ENCODE results near the genes TECR, ADGRE2 and OR7A10.

- PRO-cap: unidirectional peak, minus-strand start at chr19:14370380
These were observed 10.9 kb upstream of the ADGRE5 start for GRCh38 chr19:14370143-14370852.

- PRO-cap: no peak
These were observed 10.2 kb upstream of the ADGRE5 start for GRCh38 chr19:14370853-14371622.

DNA sequence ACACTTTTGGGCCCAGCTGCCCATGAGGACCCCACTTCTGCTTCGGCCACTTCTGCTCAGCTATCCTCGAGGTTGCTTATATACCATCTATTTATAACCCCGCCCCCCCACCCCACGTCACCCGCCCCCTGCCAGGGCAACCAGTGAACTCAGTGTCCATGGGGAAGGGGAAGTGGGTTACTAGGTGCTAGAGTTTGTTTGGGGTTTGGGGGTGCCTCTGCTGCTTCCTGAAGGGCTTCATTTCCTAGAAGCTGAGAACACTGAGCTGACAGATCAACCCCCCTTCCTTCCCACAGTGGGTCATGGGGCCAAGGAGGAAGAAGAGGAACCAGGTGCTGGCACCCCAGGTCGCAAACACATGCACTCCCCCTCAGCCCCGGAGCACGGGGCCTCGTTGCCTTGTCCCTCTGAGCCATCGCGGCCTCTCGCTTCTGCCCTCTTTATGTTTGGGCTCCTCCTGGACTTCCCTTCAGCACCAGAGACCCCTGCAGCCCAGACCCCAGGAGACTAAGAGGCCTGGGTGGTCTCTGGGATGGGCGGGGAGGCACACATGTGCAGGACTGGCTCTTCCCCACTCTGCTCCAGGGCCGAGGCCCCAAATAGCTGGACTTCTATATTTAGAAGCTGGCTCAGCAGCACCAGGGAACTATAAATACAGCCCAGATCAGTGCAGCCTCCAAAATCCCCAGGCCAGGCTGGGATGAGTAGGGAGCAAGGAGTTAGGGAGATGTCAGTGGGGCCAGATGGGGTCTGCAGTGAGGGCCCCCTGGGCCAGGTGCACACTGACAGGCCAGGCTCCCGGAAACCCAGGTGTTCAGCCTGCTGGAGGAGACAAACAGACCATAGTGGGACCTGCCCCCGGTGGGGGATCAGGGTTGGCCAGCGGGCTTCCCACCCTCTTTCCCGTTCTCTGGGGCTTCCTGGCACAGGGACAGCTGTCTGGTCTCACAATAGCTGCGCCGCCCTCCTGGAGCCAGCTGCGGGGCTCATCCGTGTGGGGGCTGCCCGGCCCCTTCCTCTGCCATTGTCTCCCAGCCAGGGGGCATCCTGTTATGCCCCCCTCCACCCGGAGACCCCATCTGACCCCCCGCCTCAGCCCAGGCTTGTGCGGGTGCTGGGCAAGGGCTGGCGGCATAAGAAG is 5.7 kb upstream of the ADGRE5 start:
- PRO-cap: no peak

DNA sequence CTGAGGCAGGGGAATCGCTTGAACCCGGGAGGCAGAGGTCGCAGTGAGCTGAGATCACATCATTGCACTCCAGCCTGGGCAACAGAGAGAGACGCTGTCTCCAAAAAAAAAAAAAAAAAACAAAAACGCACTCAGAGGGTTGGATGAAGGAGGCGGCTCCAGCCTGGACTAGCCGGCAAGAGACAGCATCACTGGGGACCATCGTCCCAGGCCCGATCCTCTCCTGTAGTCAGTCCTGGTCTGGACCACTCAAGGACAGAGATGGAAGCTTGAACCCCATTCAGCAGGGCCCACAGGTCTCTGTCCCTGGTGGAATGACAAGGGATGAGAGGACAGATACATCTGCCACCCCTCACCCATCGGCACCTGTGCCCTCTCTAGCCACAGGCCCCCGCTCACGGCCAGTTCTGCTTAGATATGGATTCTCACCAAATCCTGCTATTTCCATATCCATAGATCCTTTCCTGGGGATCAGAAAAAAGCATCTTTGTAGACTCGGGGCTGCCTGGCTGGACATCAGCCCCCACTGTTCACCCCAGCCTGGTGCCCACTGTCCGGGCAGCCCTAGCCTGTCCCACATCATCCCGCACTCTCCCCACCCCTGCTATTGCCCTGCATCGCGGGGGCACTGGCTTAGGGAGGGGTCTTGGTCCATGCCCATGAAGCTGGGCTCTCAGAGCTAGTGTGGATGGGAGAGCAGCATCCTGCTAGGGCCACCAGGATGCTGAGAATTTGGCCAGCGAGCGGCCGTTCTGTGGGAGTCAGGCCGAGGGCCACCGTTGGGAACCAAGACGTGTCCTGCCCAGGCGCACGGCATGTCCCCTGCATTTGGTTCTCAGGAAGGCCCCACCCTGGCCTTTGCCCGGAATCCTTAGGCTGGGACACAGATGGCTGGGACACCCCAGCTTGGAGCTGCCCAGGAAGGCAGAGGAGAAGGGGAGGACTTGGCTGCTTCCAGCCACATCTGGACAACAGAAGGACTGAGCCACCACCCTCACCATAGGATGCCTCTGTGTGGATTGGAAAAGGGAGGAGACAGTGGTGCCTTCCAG is 14.3 kb downstream of the ADGRE5 start:
- PRO-cap: no peak

DNA sequence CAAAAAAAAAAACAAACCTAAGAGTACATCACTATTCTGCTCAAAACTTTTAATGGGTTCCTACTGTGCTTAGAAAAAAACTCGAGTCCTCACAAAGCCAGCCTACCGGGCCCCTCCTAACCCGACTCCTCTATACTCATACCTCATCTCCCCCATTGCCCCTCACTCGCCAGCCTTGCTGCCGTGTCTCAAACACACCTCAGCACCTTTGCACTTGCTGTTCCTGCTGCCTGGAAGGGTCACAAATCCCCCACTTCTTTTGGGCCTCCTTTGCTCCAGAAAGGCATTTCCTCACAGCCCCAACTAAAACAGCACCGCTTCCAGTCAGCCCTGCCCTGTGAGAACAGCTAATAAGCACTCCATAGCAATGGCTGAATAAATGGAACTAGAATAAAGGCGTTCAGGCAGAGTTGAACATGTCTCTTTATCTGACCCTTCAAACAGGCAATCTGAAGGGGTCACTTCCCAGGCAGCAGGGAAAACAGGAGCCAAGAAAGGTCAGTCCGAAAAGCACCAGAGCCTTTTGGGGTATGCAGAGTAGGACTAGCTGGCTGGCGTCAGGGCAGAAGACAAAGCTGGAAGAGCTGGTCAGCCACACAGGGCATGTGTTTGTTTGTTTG is 3.0 kb downstream of the DDX39A start:
- PRO-cap: no peak

DNA sequence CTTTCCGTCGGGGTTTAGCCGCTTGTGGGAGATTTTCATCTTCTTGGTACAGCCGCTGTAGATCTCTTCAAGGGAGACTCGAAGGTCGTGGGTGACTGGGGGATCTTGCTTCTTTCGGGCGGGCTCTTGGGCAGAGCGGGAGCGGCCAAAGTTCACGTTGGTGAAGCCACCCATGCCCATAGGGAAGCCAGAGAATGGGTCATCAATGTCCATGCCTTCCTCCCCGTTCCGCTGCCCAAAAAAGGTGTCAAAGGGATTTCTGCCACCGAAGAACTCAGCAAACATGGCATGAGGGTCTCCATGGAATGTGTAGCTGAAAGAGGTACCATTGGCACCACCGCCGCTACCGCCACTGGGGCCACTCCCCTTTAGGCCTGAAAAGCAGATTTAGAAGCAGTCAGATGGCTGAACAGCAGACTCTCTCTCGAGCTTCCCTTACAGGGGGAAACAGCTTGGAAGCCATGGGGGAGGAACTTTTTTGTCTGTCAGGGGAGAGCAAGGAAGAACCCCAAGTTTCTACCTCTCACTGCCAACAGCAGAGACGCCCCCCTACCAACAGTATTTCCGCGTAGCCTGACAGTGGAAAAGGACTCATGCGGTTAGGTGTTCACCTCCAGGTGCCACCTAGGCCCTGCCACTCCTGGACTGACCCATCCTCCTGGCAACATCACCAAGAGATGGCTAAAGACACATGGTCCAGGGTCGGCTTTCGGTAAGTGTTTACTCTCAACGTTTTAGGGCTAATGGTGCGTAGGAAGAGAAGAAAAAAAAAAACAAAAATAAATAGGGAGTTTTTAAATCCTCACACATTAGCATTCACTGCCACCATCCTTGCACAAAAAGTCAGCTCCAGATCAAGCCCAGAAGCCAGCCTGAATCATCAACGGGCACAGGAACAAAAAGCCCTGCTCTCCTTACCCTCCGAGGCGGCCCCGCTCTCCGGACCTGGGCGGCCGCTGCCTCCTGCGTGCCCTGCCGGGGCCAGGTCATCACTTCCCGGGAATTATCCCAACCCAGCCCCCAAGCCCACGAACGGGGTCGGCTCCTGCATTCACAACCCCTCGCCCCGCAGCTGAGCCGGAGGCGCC is 1.2 kb downstream of the DNAJB1 start:
- PRO-cap: no peak

- PRO-cap: bidirectional peak, plus-strand start at chr19:14529630, minus-strand start at chr19:14529245; bidirectional peak, plus-strand start at chr19:14529938, minus-strand start at chr19:14529811
These were observed at the start of gene TECR for GRCh38 chr19:14529396-14530456. Gene TECR (plus strand): TSS chr19:14529594.

DNA sequence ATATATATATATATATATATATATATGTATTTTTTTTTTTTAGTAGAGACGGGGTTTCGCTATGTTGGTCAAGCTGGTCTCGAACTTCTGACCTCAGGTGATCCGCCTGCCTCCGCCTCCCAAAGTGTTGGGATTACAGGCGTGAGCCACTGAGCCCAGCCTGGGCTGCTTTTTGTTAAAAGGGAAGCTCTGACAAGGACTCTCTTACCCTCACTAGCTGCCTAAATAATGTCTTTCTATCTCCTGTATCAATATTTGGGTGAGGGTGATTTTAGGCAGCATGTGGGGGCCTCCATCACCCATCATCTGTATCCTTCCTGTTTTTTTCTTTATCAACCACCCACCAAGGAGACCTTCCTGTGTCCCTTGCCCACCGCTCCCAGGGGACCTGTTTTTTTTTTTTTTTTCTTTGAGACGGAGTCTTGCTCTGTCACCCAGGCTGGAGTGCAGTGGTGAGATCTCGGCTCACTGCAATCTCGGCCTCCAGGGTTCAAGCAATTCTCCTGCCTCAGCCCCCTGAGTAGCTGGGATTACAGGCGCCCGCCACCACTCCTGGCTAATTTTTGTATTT is 5.3 kb upstream of the NDUFB7 start:
- PRO-cap: no peak

- PRO-cap: no peak
These were observed 24.8 kb downstream of the ZNF333 start for GRCh38 chr19:14714741-14715047.

- PRO-cap: no peak
These were observed 23.0 kb downstream of the ADGRE2 start for GRCh38 chr19:14755316-14755754.

DNA sequence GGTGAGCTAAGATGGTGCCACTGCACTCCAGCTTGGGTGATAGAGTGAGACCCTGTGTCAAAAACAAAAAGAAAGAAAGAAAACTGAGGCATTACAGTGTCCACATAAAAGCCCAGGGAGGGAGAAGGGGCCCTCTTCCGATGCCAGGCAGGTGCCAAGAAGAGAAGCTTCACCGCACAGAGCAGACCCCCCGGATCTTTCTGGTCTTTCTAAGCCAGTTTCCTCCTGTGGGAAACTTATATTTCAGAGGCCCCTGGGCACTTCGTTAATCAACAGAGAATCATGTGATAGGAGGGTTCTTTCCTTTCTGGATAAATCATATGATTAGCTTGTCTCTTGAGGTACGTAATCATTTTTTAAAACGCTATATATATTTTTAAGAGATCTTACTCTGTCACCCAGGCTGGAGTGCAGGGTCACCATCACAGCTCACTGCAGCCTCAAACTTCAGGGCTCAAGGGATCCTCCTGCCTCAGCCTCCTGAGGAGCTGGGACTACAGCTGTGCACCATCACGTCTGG is at the start of gene ADGRE2:
TSS of gene ADGRE2 (minus strand) at position 211 of the 520 bp plus-strand sequence.
- PRO-cap: no peak

DNA sequence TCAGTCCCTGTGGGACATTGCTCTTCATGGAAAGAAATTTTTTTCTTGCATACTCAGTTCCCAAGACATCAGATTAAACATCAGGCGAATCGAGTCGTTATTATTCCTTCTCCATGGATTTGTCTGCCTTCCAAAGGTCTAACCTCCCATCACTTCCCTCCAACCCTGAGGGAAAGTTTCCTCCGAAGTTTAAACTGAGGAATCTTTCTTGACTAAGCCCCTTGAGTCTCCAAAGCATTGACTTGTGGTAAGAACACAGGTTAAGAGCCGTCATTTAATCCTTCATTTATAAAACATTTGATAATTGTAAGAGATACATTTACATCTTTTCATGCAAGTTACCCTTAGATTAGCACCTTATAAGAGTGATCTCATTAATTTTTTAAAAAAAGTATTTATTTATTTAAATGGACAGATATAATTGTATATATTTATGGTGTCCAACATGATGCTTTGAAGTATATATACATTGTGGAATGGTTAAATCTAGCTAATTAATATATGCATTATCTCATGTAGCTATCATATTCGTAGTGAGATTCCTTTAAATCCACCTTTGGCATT is at the start of gene OR7A10:
TSS of gene OR7A10 (minus strand) at position 143 of the 564 bp plus-strand sequence.
- PRO-cap: no peak

DNA sequence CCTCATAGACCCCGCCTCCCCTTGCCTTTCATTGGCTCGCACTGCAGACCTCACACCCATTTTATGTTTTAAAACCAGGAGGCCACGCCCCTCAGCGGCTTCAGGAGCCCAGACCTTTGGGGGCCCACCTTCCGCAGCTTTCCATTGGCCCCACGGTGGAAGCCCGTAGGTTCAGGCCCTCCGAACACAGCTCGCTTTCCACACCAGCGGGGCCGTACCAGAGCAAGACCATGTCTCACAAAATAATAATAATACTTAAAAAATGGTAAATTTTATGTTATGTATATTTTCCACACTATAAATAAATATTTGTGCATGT is 222 bp upstream of the ILVBL start:
- PRO-cap: bidirectional peak, plus-strand start at position 200 of the sequence, minus-strand start outside the sequence

DNA sequence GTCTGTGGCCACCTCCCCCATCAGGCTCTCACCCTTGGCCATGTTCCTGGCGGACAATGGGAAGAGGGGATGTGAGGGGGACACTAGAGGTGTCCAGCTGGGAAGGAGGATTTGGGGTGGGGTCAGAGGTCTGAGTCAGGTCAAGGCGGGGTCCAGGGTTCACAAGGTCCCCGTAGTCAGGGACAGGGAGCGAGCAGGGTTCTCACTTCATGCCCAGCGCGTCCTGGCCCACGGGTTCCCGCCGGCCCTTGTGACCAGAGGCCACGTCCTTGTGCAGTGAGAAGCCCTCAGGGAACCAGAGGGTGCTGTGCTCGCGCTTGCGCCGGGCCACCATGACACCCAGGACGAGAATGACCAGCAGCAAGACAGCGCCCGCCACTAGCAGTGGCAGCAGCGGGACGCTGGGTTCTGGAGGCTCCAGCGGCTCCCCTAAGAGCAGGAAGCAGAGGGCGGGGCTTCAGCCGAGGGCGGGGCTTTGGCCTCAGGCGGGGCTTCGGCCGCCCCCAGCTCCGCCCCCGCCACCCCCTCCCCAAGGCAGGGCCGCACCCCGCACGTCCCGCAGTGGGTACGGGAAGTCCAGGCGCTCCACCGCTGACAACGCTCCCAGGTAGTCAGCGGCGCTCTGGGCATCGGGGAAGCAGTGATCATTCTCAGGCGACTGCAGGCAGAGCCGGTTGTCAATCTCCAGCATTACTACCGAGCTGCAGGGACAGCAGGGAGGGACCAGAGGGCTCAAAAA is 30.5 kb downstream of the NOTCH3 start:
- PRO-cap: no peak

DNA sequence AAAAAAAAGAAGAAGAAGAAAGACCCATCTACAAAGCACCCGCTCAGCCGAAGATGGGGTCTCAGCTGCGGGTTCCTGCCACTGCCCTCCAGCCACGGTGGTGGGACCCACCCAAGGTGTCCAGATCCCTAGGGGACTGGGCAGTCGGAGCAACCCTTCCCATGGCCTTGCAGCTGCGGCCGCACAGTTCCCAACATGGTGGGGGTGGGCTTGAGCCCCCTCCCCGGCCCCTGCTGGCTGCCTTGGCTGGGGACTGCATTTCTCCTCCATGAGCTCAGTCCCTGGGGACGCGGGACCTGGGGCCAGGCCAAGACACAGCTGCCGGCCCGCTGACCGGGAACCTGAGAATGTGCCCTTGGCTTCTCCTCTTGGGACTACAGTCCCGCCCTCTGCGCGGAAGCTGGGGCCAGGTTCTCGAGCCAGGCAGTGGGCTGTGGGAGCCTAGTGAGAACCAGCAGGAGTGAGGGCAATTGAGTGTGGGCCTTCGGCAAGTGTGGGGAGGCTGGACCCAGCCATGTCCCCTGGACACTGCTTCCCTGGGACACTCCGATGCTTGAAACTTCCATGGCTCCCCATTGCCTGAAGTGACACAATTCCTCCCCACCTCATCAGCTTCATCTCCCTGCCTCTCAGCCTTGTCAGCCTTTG is 12.9 kb upstream of the NOTCH3 start:
- PRO-cap: no peak

GRCh38 chr19:15283531-15284090 is 48.7 kb downstream of the BRD4 start:
- PRO-cap: no peak

GRCh38 chr19:15303822-15304642 is 28.3 kb downstream of the BRD4 start:
- PRO-cap: no peak

DNA sequence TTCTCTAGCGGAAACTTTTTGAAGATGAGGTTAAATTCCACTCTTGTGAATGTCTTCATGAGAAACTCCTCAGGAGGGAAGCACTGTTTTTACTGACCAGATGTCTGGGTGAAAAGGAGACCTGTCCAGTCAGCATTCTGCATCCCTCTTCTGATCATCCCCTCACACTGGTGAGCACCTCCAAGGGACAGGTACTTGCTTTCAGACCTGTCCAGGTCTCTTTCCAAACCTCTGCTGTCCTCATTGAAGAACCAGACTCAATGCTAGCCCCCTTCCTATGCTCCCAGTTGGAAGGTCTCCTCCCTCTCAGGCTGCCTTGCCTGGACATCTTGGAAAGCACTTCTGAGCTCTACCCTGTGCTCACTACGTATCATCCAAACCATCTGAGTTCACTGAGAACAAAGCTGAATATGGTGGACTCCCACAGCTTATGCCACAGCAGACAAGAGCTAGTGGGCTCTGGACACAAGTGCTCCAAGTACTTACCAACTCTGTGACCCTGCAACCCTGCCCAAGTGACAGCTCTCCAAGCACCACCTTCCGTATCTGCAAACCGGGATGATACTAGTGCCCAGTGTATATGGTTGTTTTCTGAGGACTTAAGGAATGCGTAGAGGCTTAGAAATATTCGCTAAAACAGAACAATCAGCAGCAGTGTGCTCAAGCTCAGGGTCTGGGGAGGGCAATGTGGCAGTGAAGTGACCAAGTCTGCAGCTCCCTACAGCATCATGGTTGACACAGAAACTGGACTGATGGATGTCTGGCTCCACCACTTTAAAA is 15.5 kb downstream of the BRD4 start:
- PRO-cap: no peak

- PRO-cap: no peak
These were observed 1.2 kb downstream of the BRD4 start for GRCh38 chr19:15330795-15331805.

- PRO-cap: no peak
These were observed 22.6 kb upstream of the BRD4 start for GRCh38 chr19:15354673-15355579.